Subcutaneous preadipocyte (primary cell): ENCODE results near the genes NES and HDGF.

DNA sequence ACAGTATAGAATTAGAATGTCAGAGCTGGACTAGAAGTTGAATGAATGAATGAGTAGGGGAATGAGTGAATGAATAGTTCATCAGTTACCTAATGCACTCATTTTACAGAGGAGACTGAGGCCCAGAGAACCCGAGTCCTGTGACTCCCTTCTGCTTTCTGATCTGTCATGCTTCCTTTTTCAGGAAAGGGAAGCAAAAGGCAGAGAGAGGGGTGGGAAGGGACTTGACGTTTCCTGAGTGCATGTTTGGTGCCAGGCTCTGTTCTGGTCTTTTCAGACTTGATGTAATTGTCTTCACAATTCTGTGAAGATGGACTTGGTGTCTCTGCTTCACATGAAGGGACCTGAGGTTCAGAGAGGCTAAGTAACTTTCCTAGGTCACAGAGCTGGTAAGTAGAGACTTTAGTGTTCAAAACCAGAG lies 7.9 kb upstream of the MEX3A start:
- CAGE, long polyA plus RNA, result no peak

GRCh38 chr1:156140760-156141647 lies 12.4 kb upstream of the SEMA4A start:
- CAGE, long polyA plus RNA, result no peak

GRCh38 chr1:156157460-156157962 lies 4.1 kb downstream of the SEMA4A start:
- CAGE, long polyA plus RNA, result no peak

- CAGE, long polyA plus RNA, result no peak
These were observed 4.9 kb downstream of the SLC25A44 start for GRCh38 chr1:156198674-156199249.

DNA sequence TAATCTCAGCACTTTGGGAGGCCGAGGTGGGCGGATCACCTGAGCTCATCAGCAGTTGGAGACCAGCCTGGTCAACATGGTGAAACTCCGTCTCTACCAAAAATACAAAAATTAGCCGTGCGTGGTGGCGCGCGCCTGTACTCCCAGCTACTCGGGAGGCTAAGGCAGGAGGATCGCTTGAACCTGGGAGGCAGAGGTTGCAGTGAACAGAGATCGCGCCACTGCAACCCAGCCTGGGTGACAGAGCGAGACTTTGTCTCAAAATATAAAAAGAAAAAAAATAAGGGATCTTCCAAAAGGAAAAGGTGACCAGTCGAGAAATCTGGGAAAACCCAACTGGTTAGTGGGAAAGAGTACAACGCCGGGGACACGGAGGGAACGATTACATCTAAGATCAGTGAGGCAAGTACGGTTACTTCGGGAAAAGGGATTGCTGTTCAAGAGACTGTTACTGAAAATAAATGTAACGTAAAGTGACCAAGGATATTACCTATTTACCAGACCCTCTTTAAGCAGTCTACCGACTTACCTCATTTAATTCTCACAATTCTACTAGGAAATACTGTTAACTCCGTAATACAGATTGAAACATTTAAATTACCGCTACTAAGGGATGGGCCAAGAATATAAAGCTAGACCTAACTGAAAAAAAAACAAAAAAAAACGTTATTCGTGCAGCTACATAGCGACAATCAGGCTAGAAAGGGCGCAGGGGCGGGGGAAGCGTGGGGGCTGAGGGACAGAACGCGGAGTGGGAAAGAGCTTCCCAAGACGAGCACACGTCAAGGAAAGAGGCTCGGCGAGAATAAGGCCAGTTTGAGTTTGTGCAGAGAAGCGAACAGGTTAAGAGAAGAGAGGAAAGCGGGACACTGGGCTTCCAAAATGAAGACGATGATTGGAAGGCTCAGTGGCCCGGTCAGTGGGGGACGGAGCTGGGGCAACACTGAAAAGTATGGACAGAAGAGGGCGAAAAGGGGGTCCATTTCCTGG lies 649 bp downstream of the CCT3 start:
- CAGE, long polyA plus RNA, result no peak

GRCh38 chr1:156421056-156422068 lies 52.4 kb downstream of the RHBG start:
- CAGE, long polyA plus RNA, result no peak

- CAGE, long polyA plus RNA, result no peak
These were observed 33.8 kb downstream of the MEF2D start for GRCh38 chr1:156466458-156467569.

DNA sequence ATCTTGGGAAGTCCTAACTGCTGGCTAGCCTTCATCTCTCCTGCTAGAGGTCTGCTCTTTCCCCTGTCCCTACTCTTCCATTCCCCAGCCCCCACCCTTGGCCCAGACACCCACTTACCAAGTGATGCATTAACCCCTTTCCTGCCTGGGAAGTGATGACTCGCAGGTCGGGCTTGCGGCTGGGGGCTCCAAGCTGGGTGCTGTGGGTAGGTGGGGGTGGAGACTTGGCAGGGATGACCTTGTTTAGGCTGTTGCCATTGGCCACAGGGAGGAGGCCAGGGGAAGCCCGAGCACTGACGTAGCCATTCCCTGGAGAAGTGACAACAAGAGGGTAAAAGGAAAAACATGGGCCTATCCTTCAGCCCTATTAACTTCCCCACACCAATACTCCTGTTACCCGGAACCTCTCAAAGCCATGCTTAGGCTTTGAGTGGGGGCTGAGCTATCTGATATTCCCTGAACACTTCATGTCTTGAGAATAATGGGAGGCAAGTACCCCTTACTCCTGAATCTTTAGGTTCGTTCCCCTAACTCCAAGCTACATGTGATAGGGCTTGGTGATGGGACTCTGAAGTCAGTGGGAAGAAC lies 23.6 kb downstream of the MEF2D start:
- CAGE, long polyA plus RNA, result no peak

DNA sequence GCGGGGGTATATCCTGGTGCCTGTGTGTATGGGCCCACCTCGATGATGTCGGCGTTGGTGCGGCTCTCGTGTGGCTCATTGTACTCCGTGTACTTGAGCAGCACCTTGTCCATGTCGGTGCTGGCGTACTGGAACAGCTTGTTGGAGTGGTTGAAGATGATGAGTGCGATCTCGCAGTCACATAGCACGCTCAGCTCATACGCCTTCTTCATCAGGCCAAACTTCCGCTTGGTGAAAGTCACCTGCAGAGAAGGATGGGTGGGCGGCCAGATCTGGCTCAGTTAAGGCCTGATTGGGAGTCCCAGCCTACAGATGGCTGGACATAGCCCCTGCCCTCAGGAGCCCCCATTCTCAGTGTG lies 18.2 kb downstream of the MEF2D start:
- CAGE, long polyA plus RNA, result no peak

- CAGE, long polyA plus RNA, result no peak
These were observed 13.8 kb downstream of the MEF2D start for GRCh38 chr1:156486605-156487245.

DNA sequence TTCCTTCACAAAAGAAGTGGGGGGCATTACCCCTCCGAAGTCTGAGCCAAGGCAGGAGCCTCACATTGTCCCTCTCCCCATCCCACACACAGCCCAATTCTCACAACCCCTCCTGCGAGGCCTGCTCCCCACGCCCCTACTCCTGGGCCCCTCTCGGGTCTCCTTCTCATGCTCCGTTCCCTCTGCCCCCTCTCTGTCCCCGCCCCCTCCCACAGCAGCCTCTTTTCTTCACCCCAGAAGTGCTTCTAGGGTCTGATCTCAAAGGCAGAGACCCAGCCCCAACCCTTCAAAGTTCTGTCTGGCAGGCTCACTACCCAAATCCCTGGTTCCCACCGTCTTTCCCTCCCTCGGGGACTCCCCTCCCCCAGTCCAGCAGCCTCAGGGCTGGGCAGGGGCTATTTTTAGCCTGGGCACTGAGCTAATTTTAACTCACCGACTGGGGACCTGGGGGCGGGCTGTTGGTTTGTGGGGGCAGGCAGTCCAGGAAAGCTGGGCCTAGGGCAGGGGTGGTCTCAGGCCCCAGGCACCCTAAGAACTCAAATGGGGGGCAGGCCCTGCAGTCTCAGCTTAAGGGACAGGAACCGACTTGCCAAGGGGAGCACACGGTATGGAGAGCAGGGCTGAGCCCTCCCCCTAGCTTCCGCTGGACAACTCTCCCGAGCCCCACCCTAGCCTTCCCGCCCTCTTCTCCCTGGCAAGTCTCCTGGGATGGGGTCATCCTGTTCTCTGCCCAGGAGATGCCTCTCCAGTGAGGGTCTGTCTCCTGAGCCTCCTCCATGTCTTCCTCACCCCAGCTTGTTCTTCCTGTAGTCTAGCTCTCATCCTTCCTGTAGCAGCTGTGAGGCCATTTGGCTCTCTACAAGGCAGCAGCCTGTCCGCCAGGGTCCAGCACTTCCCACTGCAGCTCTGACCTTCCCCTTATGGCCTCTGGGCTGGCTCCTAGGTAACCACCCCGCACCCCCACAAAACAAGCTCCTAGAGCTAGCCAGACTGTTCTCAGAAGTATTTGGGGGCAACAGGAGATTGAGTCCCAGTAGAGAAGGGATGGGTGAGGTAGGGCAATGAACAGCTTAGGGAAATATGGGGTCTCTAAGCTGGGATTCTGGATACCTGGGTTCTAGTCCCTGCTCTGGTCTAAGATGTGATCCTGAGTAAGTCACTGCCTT lies 10.1 kb downstream of the MEF2D start:
- CAGE, long polyA plus RNA, result no peak

DNA sequence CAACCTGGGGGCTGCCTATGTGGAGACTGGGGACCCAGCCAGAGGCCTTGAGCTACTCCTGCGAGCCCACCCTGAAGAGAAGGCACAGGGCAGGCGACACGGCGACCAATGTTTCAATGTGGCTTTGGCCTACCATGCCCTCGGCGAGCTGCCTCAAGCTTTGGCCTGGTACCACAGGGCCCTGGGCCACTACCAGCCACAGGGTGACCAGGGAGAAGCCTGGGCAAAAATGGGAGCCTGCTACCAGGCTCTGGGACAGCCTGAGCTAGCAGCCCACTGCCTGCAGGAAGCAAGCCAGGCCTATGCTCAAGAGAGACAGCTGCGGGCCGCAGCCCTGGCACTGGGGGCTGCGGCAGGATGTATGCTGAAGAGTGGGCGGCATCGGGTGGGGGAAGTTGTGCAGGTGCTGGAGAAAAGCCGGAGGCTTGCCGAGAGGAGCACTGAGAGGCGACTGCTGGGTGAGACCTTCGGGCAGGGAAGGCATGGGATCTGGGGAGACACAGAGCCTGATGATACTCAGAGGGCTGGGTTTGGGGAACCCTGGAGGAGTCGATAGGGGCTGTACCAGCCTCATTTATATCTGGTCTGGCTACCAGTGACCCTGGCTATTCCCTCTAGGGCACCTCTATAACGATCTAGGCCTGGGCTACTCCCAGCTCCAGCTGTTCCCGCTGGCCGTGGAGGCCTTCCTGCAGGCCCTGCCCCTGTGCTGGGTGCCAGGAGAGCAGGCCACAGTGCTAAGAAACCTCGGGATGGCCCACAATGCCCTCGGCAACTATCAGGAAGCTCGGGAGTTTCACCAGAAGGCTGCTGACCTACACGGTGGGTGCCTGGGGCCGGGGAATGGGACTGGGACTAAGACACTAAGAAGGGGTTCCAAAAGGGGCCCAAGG lies 2.3 kb downstream of the TTC24 start:
- CAGE, long polyA plus RNA, result no peak

DNA sequence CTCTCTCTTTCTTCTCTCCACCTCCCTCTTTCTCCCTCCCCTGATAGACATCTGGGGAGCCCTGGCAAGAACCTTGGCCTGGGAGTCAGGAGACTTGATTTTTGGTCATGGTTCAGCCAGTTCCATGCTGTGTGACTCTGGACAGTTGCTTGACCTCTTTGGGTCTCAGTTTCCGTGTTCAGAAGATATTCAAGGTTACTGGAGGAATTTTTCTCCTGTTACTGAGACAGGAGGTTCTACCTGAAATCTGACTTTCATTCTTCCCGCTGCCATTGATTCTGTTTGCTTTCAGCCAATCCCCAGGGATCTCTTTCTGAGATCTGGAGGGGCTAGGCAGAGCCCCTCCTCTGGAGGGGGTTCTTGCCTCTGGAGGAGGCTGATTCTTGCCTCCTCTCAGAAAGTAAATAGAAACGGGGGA lies 3.1 kb upstream of the BCAN start:
- CAGE, long polyA plus RNA, result no peak

DNA sequence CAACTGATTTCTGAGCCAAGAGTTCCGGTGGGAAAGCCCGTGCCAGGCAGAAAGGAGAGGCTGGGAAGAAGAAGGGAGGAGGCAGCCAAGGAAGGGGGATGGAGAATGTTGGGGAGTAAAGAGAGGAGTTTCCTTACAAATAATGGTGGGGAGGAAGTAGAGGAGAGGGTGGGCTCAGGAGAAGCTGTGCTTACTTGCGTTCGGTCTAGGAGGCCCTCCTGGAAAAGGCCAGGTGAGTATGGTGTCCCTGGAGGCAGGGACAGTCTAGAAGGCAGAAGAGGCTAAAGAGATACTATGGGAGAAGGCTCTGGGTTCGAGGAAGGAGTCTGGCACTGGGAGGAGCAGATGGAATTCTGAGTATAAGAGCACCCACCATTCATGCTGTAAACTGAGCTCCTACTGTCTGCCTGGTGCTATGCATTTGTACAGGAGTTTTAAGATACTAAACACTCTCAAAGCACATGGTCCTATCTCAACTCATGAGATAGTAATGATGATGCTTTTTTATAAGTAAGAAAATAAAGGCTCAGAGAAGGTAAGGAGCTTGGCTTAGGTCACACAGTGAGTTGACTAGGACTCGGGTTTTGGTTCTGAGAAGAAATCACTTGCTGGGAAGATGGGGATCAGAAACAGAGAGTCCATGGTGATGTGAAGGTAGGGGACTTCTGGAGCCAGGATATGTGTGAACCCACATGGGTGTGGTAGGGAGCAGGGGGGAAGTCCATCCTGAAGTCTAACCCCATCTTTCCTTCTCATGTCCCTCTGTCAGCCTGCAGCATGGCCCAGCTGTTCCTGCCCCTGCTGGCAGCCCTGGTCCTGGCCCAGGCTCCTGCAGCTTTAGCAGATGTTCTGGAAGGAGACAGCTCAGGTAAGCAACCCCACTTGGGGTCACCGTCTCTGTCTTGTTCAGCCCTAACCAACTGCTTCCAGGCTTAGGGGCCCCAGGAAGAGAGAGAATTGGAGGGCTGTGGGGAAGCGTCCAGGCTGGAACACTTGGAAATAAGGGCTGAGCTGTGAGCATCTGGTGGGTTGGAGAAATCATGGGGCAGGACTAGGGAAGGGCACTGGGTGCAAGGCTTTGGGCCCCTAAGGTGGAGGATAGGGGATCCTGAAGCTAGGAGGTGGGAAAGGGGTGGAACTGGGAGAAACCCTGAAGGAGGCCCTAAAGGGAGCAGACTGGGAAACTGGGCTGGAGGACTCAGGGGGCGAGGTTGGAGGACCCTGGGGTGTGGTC lies 3.8 kb downstream of the BCAN start:
- CAGE, long polyA plus RNA, result no peak

GRCh38 chr1:156665417-156665981 lies 11.7 kb downstream of the NES start:
- CAGE, long polyA plus RNA, result no peak

- CAGE, long polyA plus RNA, result no peak
These were observed at the start of gene NES for GRCh38 chr1:156676546-156677708. TSS of gene NES (minus strand) at chr1:156677407.

DNA sequence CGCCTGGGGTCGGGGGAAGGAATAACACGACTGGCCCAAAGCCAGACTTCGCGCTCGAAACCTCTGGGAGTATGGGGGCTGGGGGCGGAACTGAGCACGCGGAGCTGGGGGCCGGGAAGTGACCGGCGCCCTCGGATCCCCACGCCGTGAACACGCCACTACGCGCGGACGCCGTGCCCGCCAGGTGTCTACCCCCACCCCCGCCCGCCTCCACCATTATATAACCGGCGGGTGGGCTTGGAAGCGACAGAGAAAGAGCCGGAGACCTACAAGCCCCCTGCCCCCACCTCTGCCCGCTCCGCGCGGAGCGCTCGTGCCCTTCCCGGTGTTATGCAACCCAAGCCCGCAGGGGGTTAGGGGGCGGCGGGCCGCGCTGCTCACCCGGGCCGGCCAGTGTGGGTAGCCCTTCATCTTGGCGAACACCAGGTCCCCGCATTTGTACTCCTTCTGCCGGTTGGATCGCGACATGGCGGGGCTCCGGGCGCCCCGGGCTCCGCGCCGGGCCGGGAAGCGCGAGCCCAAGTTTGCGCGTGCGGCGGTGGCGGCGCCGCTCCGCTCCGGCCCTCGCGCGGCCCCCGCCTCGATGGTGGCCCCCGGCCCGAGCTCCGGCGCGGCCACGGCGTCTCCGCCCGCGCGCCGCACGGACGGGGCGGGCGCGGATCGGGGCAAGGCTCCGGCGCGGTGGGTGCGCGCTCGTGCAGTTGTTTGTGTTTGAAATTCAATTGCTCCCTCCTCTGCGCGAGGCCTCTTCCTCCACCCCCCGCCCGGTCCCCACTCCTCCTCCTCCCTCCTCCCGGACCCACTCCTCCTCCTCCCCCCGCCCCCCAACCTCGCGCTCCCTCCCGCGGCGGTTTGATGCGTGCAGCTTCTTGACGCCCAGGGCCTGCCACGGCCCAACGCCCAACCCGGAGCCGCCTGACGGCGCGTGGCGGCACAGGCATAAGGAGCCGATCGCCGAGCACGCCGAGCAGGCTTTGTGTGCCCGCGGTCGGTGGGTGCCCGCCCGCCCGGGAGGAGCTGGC lies at the start of gene HDGF:
Gene HDGF (minus strand): TSS at position 714 of the 1,022 bp plus-strand sequence.
- CAGE, long polyA plus RNA, result no peak

DNA sequence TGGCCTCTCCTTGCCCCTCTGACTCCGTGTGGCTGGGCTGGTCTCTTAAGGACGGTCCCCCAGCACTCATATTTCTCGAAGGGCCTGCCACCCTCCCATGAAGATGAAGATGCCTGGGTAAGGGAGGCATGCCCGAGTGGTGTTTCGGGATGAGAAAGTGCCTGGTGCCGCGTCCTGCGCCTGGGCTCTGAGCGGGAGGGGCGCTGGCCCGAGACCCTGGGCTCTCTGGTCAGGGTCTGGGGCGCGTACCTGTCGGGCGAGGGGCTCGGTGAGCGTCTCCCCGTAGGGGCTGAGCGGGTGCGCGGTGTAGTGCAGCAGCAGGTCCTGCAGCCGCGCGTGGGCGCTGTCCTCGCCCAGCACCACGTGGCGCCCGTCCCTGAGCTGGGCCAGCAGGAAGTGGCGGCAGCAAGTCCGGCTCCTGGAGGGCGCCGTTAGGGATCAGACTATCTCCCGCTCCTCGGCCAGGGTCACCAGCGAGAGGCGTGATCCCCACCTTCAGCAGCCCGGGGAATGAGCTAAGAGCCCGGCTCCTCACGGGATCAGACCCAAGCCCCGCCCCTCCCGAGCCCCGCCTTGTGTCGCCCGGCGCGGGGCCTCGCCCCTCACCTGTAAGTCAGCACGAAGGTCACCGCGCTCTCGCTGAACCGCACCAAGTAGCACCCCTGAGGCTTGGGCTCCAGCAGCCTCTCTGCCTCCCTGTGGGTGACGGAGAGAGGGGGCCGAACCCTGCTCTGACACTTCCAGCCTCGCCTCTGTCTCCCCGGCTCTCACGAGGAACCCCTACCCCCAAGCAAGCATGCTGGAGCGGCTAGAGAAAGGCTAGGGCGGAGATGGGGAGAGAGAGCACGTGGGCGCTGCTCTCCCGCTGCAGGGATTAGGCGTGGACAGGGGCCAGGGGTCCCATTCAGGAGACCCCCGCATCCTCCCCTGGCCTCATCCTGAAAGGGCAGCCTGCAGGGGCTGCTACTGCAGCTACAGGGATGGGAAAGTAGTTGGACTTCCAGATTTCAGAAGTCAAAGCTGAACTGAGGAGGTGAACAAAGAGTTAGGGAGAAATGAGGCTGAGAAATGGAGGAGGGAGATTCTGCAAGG lies 2.7 kb downstream of the SH2D2A start:
- CAGE, long polyA plus RNA, result no peak

- CAGE, long polyA plus RNA, result no peak
These were observed 5.9 kb downstream of the NTRK1 start for GRCh38 chr1:156866526-156867012.

GRCh38 chr1:156939285-156940122 lies 19.1 kb downstream of the LRRC71 start:
- CAGE, long polyA plus RNA, result no peak